LNCaP clone FGC (cell line): ENCODE measurements around a stretch of chr2.

DNA sequence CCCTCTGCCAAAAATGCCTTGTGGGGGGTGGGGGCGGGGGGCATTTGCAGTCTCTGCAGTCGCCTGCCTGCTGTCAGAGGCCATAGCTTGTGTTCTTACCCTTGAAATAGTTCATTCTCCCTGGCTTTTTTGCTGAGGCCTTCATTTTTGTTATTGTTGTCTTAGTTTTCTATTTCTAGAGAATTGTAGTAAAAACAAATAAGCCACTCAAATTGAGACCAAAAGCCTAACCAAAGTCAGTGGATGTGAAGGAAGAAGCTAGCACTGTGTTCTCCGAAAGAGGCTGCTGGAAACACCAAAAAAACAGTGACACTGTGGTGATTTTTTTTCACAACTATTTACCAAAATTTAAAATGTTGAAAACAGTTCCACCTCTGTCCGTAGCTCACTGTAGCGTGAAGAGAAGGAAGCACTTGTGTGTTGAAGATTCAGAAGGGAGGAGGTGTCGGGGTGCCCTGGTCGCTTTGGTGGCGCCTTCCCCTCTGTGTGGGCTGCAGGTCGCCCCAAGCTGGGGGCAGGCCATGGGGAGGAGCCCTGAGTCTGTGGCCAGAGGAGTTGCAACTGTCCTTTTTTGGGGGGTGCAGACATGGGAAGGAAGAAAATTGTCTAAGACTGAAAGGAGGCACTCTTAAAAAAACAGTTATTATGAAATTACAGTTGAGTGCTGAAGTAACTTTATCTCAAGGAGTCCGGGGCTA is 81.8 kb downstream of the RNF144A start:
- RRBS, 2 experiments: no CpG with 5 or more reads among the region's 10 CpGs

GRCh38 chr2:7567504-7568052 is 650.4 kb downstream of the RNF144A start:
- RRBS, 2 experiments: no CpG with 5 or more reads among the region's 5 CpGs

DNA sequence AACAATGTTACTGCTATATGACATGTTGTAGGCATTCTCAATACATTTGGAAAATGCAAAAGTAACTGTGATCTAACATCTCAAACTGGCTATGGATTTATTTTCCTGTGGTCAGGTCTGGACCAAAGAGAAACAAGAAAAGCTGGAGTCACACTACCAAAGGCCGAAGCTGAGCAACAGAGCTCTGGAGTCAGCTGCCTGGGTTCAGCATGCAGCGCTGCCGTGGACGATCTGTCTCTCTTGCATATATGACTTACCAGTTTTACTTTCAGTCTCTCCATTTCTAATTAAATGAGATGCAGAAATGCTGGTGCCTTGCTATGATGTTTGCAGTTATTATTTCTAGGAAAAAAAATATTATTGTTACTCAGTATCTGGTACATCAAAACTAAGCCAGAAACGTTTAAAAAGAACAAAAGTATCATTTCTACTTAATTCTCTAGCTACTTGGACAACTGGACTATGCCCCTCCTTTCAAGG is 813.2 kb downstream of the RNF144A start:
- RRBS, 2 experiments: no CpG with 5 or more reads among the region's 5 CpGs

DNA sequence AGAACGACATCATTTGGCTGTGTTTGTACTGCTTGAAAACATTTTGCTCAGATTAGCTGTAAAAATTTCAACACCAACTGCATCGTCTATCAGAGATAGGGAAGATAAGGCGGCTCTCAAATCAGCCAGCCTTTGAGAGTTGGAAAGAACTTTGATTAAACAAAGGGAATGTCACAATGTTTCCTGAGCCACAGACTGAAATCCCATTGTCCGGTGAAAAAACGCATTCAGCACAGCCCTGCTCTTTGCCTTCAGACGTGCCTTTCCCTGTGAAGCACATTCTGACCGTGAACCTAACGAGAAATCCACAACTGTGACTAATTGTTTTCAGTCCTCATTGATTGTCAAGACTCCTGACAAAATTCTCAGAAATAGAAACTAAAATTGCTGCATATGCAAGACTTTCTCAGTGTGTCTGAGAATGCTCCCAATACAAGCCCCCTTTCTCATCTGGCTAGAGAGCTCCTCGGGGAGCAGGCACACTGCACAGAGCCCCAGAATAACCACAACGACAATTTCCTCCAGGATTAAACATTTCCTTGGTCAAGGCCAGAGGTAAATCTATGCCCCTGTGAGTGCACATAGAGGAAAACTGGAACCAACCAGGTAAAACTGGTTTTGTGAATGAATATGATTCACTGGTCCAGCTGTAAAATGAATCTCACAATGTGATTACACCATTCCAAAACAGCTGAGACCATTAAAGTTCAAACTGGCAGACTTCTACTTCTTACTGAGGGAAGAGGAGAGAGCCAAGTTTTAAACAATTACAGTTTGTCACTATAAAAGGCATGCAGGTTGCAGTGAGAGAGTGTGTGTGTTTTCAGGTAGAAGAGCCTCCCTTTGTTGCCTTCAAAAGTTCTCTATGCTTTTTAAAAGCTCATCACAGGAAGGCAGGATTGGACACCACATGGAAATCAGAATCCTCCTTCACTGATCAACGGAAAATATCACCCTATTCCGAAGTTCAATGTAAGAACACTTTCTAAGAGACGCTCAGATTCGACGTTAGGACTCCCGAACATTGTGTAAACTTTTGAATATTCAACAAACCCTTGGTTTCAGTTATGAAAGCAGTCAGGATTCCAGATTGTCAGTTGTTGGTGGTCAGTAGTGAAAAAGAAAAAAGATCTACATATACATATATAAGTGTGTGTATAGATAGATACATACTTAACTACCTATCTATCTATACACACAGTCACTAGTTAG is 561.7 kb upstream of the ID2 start:
- RRBS, 2 experiments: no CpG with 5 or more reads among the region's 16 CpGs

DNA sequence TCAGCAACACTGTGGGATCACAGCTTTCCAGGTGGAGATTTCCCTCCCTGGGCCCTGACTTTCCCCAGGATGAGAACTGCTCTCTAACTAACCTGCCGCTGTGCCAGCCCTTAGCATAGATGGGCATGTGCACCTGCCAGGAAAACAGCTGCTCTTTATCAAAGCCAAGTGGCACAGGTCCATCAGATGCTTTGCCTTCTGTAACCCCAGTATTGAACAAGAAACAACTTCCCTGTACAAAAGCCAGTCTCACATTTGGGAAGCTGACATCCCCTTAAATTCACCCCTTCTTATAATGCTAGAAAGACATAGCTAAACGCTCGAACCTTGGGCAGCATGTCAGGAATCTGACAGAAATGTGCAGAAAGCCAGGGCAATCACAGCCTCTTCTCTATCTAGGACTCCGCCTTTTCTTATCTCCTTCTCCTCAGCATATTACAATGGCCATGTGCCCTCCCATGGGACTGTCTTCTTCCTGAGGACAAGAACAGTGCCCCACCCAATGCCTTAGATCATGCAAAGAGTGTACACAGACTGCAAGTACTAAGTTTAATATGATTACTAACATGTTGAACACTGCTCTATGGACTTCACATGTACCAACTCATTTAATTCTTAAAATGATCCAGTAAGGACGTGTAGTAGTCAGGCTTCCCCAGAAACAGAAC is 535.3 kb upstream of the ID2 start:
- RRBS, 2 experiments: no CpG with 5 or more reads among the region's 5 CpGs

- RRBS, 2 experiments: 76 to 93% methylated on average over 1 of the region's 21 CpGs
These were observed 461.8 kb upstream of the ID2 start for GRCh38 chr2:8219900-8220580.

DNA sequence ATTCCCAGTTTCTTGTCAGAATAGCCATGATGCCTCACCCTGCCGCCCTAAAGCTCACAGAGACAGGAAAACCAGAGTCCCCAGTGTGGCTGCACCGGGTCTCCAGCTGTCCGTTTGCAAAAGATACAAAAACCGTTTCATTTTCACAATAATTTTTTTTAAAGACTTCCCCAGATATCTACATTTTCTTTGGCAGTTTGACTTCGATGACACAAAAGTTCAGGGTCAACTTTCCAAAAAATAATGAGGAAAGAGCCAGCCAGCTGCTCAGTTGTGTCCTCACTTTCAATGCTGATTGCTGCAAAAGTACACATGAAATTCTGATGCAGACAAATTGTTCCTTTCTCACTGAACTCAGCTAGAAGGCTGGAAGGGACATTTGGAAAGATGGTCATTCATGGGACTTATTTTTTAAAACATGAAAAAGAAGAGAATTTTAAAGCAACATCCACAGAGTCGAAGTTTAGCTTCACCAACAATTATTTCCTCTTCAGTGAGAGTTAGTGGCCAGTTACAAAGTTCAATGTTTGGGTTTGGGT is 442.9 kb upstream of the ID2 start:
- RRBS, 2 experiments: no CpG with 5 or more reads among the region's 6 CpGs

DNA sequence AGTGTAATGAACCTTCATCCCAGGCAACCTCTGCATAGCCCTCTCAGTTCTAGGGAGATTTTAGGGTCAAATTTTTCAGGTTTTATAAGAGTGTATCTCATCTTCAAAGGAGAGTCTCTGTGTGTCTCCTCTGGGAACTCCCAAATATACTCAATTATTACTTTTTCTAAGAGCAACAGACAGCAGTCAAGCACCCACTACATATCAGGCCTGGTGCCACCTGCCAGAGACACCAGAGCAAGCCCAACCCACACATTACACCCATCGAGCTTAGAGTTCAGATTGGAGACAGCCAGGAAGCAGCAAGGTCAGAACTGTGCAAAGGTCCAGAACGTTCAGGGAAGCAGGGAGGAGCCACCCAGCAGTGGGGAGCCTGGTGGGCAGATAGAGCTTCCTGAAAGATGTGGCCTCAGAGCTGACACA is 440.7 kb upstream of the ID2 start:
- RRBS, 2 experiments: no CpG with 5 or more reads among the region's 2 CpGs

- RRBS, 2 experiments: no CpG with 5 or more reads among the region's 3 CpGs
These were observed 243.3 kb upstream of the ID2 start for GRCh38 chr2:8438585-8438890.

DNA sequence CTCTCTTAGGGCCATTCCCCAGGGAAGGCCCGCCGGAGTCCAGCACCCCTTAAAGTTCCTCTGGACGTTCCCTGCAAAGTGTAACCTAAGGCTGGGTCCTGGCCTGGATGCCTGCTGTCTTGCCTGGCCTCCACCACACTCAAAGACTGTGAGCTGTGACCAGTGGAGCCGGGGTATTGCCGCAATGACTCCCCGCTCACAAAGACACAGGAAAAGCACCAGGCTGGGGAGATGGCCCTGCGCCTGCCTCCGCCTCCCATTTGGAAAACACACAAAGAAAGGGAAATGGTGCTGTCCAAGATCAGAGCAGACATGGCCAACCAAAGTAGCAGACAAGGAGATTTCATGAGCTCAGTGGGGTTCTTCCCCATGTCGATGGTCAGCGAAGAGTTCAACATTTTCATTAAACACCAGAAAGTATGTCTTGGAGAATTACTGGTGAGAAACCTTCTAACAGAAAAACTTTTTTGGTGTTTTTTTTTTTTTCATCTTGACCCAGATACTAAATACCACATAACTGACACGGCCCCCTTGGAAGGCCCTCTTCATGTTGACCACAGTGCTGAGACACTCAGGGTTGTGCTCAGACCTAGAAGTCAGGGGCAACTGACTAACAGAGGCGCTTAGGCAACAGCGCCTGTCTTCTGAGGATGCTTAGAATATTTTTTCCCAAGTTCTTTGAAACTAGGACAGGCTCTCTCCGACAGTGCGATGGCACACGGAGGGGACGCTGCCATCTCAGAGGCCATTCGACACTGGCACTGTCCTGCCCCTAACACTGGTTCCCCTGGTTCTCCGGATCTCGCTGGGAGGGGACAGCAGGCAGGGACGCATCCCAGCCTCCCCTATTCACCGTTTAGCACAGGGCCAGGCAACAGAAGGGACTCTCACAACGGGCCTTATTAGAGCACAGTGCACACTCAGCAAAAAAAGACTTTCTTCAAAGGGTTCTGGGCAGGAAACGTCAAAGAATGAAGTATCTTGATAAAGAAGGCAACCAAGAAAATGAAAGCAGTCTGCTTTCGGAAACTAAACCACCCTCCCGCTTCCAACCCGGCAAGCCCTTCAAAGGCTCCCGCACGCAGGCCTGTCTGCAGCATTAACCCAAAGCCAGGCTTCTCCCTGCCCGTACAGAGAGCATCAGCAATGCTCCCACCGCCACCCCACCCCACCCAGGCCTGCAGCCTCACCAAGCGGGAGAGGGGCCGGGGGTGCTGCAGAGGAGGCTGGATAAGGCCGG is 226.2 kb upstream of the ID2 start:
- RRBS, 2 experiments: 100% methylated on average over 2 of the region's 34 CpGs; no CpG with 5 or more reads in 1 of the 2 experiments

GRCh38 chr2:8475191-8475730 is 206.6 kb upstream of the ID2 start:
- RRBS, 2 experiments: no CpG with 5 or more reads among the region's 9 CpGs

GRCh38 chr2:8515975-8516313 is 165.9 kb upstream of the ID2 start:
- RRBS, 2 experiments: no CpG with 5 or more reads among the region's 2 CpGs

DNA sequence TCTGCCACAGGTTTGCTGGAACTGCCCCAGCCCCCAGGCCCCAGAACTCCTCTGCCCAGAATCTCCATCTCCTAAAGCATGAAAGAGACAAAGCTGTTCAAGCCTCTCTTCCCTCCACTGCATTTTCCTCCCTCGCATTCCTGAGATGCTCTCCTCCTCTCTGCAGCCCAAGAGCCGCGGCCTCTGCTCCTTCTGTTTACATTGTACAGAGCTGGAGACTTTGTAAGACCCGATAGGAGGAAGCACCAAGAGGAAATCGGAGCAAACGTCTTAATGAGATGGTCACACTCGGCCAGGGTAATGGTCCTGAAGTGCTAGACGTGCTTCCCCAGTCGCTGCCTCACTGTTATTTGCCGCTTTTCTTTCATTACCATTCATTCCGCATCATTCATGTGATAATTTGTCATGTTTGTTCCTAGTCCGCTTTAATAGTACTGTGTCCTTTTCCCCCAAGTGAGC is 45.1 kb upstream of the ID2 start:
- RRBS, 2 experiments: no CpG with 5 or more reads among the region's 12 CpGs

- RRBS, 2 experiments: 75 to 85% methylated on average over 4 of the region's 24 CpGs
These were observed 36.8 kb upstream of the ID2 start for GRCh38 chr2:8645052-8645446.

DNA sequence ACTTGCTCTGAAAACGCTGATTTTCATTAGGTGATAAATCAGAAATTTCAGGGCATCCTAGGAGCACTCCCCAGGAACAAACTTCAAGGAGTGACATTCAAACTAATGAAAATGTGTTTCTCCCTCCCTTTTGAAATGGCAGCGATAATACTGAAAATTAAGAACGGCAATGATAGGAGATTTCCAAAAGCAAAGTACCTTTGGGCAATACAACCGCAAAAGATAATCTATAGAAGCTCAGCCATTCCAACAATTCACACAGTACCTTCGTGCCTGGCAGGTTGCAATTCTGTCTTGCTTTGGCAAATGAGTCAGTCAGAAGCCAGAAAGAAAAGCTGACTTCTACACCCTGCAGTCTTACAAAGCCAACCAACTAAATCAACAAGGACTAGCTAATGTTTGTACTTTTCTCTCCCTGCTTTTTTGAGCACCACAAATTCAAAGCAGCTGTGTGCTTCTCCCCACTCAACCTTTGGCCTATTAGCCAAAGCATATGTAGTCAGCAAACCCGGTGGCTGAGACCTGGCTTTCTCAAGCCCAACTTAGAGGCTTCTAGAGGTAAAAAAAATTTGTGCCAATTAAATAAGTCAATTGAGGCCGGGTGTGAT is 25.7 kb upstream of the ID2 start:
- RRBS, 2 experiments: 36 to 39% methylated on average over 2 of the region's 7 CpGs

GRCh38 chr2:8662585-8663074 is 19.2 kb upstream of the ID2 start:
- RRBS, 2 experiments: no CpG with 5 or more reads among the region's 5 CpGs

DNA sequence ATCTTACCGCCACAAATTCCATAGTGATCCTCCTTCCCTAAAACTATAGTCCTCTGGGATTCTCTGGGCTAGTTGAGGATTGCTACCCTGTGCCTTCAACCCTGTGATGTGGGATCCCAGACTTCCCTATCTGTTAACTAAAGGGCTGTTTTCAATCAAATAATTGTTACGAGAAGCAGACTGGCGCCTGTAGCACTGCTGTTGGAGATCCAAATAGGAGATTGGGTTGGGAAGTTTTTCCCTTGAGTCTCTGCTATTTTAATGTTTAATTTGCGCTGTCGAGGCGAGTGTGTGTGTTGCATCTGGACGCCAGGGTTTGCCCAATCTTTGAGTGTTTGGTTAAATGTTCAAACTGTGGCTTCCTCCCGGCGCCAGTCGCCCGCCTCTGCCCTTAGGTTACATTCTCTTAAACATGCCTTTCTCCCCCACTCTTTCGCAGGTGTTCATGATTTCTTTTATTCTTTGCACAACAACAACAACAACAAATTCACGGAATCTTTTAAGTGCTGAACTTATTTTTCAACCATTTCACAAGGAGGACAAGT is 1.5 kb downstream of the ID2 start:
- RRBS, 2 experiments: no CpG with 5 or more reads among the region's 13 CpGs

DNA sequence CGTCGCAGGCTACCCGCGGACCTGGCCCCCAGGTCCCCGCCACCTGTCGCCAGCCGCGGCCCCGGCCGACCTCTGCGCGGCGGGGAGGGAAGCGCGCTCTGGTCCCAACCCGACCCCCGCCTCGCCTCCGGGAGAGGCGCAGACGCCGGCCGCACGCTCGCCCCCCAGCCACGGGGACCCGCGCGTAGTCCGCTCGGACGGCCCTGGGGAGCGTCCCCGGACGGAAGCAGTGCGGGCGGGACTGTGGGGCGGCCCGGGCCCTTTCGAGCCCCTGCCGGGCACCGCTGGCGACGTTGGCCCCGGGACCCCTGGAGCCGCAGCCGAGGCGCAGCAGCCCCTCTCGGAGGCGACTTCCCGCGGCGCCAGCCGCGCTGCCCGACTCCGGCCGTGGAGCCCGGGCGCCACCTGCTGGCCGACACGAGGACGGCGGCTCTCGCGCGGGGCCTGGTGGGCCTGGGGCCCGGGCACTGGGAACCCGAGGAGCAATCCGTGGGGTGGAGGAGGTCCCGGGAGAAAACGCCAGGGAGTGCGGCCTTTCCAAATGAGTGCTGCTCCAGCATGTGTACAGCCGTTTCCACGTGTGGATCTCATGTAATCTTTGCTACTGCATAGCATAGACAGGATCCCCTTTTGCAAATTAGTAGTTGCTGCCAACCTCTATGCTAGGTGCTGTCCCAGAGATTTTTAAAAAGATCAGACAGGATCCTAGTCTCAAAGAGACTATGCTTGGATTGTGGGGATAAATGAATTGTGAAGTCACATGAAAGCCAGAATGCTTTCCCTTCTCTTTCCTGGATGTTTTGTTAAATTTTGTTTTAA is 3.9 kb downstream of the ID2 start:
- RRBS, 2 experiments: 3 to 5% methylated on average over 56 of the region's 75 CpGs

DNA sequence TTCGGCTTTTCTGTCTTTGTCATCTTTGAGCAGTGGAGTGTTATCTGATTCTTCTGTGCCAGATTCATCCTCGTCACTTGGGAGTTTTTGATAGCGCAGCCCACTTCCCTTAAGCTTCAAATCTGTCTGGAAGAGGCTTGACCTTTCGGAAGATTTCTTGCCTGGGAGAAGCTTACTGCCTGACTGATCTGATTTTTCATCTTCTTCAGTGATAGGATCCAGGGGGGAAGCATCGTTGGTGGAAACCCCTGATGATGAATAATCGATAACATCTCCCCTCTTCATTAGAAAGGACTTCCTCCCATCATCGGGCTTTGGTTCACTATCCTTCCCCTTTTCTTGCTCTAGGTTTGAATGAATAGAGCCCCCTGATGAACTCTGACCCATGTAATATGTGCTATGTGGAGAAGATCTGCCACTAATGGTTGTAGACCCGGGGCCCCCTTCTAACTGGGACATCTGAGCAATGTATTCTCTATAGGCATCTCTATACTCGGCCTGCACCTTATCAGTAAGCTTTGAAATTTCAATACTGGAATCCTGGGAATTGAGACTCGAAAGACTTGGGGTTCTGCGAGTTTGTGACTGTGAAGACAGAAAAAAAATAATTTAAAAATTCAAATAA is 49.7 kb downstream of the ID2 start:
- RRBS, 2 experiments: no CpG with 5 or more reads among the region's 11 CpGs

GRCh38 chr2:8863269-8864082 is 26.1 kb upstream of the KIDINS220 start:
- RRBS, 2 experiments: no CpG with 5 or more reads among the region's 15 CpGs